Daoy (cell line): ENCODE results near the gene GATA2.

- RAMPAGE, long total RNA = no peak
Observed at GRCh38 chr3:127753135-127753755, 69.1 kb downstream of the MGLL start.

DNA sequence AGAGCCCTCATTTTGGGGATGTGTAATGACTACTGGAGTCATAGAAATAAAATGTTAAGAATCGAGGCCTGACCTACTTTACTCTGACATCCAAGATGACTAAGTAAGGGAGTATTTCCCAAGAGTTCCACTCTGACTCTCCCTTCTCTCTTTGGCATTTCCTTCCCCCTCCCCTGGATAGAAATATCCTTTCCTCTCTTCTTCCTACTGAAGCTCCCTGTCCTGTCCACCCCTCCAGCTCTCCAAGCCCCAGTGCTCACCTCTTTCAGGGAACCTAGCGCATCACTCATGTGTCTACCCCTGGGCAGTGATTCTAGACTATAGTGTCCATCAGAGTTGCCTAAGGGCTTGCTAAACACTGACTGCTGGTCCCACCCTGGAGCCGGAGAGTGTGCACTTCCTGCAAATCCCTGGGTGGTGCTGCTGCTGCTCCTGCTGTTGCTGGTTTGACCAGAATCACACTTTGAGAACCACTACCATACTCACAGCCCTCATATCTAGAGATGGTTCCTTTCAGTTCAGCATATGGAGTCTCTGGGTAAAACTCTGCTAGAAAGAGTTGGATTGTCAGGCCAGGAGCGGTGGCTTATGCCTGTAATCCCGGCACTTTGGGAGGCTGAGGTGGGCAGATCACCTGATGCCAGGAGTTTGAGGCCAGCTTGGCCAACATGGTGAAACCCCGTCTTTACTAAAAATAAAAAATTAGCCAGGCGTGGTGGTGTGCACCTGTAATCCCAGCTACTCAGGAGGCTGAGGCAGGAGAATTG lies 53.6 kb downstream of the MGLL start:
- RAMPAGE, long total RNA = no peak

DNA sequence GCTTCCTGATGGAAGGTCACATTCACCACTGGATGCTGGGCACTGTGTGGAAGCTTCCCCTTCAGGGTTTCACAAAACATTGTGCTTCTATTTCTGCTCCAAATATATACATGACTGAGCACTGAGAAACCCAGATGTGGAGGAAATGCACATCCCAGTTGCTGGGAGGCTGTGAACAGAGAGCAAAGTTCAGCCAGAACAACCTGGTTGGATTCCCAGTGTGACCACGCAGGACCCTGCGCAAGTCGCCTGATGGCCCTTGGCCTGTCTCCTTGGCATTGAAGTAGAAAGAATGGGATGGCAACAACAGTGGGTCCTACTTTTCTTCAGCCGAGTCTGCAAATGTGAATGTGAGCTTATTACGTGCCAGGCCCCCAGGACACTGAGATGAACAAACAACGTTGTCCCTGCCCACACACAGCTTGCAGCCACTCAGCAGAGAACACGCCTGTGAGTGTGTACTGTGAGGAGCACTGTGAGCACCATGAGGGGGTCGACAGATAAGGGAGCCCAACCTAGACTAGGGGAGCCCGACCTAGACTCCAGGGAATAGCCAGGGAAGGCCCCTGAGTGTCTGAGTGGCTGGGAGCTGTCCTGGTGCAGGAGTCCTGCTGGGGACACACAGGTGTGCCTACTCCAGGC lies 36.8 kb downstream of the MGLL start:
- RAMPAGE, long total RNA = no peak

- RAMPAGE, long total RNA = no peak
Observed at GRCh38 chr3:127803481-127804034, 18.8 kb downstream of the MGLL start.

DNA sequence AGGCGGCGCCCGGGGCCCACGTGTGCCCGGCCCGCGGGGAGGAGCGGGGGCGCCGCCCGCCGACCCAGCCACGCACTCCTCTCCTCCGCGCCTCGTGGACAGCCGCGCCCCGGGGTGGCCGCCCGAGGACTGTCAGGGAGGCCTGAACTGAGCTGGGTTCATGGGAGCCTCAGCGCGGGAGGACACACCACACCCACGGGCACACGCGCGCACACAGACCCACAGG lies 893 bp upstream of the MGLL start:
- RAMPAGE, long total RNA = no peak

- RAMPAGE, long total RNA = no peak
Observed at GRCh38 chr3:127986753-127987395, 65.4 kb upstream of the SEC61A1 start.

DNA sequence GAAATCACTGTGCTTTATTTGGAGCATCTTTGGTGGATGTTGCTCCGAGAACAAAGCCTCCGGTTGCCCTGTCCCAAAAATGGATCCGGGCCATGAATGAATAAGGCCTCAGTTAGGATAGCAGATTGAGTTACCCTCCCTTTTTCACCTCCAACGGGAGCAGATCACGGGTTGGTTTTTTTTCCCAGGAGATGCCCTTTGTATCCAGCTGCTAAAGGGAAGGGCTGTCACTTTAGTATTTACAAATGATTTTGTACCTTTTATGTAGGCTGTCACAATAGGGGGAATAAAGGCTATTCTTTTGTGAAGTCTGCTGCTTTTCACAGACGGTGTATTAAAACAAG lies 827 bp downstream of the SEC61A1 start:
- RAMPAGE, long total RNA = no peak

DNA sequence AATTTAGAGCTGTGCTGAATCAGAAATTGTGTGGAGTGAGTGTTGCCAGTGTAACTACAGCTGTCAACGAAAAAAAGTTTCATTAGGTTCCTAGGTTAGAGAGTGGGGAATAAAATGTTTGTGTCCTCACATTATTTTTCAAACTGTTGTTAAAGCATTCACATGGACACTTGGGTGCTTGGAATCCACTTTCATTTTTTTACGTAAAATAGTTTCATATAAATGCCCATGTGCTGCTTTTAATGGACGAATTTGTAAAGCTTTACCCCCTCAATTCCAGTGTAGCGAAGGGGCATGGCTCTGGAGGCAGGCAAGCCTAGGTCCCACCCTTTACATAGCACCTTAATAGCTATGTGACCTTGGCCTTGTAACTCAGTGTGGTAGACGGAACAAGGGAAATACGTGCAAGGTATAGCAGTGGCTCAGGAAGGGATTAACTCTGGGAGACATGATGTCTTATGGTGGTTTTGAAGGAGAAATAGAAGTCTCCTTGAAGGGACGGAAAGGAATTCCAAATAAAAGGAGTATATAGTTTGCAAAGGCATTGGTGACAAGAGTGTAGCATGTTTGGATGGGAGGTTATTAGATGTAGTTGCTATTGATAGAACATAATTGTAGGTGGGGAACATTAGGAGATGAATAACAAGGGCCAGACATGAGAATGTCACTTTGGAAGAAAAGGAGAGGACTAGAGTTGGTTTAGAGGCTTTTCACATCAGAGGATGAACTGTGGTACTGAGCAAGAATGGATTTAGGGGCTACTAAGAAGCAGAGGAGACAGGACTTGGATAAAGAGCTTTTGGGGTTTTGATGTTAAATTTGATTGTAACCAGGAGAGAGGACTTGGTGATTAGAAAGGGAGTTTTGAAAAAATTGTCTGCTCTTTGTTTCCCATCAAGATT lies 1.5 kb downstream of the SEC61A1 start:
- RAMPAGE, long total RNA = no peak

DNA sequence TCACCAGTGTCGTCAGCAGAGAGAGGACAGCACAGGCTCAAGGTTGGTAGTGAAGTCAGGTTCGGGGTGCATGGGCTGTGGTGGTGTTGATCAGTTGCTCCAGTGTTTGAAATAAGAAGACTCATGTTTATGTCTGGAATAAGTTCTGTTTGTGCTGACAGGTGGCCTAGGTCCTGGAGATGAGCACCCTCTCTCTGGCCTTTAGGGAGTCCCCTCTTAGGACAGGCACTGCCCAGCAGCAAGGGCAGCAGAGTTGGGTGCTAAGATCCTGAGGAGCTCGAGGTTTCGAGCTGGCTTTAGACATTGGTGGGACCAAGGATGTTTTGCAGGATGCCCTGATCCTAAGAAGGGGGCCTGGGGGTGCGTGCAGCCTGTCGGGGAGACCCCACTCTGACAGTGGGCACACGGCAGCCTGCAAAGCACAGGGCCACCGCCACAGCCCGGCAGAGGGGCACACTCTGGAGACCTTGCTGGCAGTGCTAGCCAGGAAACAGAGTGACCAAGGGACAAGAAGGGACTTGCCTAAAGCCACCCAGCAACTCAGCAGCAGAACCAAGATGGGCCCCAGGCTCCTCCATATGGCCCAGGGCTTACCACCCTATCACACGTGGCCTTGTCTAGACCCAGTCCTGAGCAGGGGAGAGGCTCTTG lies 18.6 kb downstream of the SEC61A1 start:
- RAMPAGE, long total RNA = no peak

- RAMPAGE, long total RNA = no peak
Observed at GRCh38 chr3:128071316-128071993, 19.2 kb downstream of the SEC61A1 start.

- RAMPAGE, long total RNA = no peak
Observed at GRCh38 chr3:128112240-128113190, 11.1 kb downstream of the RUVBL1 start.

DNA sequence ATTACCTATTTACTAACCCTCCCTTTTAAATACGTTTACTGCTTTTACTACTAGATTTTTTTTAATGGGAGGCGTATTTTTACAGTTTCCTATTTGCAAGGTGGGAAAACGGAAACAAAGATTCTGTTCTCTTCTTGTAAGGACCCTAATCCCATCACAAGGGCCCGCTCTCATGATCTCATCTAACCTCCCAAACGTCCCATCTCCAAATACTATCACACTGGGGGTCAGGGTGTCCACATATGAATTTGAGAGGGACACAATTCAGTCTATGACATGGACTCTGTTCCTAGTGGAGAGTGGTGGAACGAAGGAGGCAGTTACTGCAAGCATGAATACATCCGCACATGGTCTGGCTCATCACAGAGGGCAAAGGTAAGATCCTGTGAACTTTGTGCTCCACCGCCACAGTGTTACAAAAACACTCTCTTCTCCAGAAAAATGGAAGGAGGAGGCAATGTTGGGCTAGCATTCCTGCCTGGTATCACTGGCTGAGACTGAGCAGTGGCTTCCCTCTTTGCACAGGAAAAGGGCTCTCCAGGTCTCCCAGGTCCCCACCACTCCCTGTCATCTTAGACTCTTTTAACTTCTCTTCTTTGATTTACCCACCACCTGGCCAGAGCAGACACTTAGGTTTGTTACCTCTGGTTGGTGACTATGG lies 1.6 kb upstream of the EEFSEC start:
- RAMPAGE, long total RNA = no peak

GRCh38 chr3:128179011-128179439 lies 25.7 kb downstream of the EEFSEC start:
- RAMPAGE, long total RNA = no peak

DNA sequence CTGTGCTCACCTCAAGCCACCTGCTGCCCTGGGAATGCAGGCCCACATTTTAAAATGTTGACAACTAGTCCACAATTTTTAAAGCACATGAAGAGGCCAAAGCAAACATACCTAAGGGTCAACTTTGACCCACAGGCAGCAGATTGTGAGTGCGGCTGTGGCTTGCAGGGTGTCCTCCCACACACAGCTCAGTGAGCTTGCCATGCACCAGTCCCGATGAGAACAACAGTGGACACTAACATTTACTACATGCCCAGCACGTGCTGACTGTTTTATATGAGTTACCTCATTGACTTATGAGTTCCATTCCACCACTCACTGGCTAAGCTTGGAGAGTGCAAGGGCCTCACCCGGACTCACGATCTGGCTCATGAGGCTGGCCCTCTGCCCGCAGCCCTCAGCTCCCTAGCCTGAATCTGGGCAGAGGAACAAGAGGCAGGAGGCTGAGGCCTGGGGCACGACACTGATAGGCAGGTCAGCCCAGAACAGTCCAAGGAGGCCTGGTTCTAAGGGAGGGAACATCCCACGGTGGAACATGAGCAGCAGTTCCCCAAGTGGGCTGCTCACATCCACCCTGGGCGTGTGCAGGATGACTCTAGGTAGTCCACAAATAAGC lies 81.2 kb downstream of the DNAJB8 start:
- RAMPAGE, long total RNA = no peak

DNA sequence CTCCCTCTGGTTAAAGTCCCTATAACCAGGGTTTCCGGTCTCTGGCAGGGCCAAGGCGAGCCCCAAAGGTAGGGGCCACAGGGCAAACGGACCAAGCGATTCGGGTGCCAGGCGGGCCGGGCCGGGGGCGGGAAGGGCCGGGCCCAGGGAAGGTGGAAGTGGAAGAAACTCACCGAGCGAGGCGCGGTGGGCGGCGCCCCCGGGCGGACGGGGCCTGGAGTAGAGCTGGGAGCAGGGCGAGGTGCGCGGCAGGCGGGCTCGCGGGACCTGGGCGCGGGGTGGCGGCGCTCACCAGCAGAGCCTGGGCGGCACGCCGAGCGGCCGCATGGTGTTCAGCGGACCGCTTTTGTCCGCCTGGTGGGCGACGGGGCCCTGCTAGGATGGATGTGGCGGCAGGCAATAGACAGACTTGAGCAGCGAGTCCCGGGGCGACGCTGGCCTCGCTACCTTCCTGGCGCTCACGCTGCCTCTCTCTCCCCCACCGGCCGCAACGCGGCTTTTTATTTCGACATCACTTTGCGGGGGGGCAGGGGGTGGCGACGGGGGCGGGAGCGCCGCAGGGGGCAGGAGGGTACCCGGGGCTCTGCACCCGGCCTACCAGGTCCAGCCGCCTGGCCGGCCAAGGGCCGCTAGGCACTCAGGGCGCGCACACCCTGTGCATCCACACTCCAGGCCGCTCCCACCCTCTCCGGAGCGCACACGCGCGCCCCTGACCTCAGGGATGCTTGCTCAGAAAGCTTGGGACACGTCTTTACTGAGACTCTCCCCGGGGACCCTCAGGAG lies at the start of gene GATA2:
TSS of gene GATA2 (minus strand) at position 476 of the 783 bp plus-strand sequence.
- RAMPAGE, long total RNA = no peak

- RAMPAGE, long total RNA = no peak
Observed at GRCh38 chr3:128497493-128498205, 4.6 kb upstream of the GATA2 start.

DNA sequence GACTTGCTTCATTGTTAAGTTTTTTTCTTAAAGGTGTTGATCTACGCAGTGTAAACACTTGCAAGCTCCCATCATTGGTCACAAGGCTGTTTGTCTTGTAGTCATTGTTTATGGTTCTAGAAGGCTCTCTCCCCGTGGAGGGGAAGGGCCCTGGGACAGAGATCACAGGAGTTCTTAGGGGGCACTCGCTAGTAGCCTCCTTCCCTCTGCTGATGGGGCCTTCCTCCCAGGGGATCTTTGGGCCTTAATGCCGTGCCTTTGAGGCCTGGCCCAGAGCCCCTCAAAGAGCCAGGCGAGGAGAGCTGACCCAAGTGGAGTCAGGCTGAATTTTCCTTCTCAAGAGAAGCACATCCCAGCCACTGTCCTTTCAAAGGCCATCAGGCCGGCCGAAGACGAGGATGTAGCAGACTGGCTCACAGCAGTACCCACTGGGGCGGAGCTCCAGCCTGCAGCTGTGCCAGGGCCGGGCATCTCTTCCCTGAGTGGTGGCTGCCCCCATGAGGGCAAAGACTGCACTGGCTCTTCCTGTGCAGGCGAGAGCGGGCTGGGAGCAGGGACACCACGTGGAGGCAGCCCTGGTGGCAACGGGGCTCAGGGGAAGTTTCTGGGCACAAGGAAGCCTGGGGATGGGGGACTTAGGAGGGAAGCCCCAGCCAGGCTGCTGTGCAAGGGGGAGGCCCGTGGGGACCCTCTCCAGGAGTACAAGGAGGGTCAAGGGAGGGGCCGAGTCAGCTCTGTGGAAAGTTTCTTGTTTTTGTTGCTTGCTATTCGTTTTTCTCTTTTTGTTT lies 66.3 kb downstream of the RPN1 start:
- RAMPAGE, long total RNA = no peak

DNA sequence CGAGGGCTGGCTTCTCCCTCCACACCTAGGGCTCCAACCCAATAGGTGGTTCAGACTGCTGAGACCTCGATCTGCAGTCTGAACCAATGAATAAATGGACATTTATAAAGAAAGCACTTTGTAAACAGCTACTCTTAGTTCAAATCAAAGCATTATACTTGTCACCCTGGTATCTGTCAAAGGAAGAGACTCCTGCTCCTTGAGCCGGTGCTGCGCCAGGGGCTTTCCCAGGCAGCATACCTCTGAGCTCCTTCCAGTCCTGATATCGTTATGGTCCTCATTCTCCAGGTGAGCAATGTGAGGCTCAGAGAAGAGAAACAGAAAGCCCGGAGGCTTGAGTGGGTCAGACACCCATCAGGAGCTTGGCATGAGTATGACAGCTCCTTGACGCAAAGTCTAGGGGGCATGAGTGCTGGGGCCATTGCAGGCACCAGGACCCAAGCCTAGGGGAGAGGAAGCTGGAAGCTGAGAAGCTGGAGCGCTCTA lies 36.9 kb downstream of the RPN1 start:
- RAMPAGE, long total RNA = no peak

DNA sequence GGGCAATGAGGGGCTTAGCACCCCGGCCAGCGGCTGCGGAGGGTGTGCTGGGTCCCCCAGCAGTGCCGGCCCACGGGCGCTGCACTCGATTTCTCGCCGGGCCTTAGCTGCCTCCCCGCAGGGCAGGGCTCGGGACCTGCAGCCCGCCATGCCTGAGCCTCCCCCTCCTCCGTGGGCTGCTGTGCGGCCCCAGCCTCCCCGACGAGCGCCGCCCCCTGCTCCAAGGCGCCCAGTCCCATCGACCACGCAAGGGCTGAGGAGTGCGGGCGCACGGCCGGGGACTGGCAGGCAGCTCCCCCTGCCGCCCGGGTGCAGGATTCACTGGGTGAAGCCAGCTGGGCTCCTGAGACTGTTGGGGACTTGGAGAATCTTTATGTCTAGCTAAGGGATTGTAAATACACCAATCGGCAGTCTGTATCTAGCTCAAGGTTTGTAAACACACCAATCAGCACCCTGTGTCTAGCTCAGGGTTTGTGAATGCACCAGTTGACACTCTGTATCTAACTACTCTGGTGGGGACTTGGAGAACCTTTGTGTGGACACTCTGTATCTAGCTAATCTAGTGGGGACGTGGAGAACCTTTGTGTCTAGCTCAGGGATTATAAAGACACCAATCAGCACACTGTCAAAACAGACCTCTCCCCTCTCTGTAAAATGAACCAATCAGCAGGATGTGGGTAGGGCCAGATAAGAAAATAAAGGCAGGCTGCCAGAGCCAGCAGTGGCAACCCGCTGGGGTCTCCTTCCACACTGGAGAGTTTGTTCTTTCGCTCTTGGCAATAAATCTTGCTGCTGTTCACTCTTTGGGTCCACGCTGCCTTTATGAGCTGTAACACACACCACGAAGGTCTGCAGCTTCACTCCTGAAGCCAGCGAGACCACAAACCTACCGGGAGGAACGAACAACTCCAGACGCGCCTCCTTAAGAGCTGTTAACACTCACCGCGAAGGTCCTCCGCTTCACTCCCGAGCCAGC lies 3.2 kb upstream of the RPN1 start:
- RAMPAGE, long total RNA = no peak

- RAMPAGE, long total RNA = no peak
Observed at GRCh38 chr3:128698018-128699091, 27.6 kb upstream of the RAB7A start.